Myometrial cell (primary cell): Measurements from ENCODE around the genes MRPS34, HS3ST6 and TRAF7.

DNA sequence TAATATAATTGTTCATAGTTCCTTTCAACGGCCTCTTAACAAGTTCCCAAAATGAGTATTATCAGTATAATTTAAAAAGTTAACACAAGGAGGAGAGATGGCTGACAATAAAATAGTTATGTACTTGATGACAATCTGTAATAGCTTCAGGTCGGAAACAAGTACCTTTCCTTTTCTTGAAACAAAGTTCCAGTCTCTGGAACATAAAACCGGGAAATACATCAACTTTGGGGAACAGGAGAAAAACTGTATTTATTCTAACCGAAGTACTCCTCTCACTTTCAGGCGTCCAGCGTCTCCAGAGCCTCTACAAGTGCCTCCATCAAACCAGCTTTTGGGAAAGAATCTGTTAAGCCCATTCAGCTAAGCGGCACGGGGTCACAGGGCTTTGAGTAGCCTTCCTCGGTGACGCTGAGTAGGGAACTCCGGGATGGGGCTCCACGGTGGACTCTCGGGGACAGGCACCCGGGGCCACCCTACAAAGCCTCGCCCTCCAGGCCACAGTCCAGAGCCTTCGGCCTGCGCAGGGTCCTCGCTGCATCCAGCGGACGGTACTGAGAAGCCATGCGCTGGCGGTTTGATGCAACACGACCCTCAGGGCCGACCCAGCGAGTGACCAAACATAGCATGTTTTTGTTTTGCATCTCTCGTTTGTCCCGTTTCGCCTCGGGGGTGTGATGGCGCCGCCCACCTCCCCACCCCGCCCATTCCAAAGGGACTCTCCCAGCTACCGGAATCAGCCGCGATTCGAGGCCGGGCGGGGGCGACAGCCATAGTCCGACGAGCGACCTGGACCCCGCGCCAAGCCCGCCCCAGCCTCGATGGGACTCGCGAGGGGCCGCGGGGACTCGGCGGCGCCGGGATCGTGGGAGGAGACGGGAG is 1.9 kb downstream of the IFT140 start:
- RAMPAGE, long total RNA: no peak

- RAMPAGE, long total RNA: start-site peak on the minus strand at chr16:1610686-1610720, 47 and 63 reads in 2 replicates
These were observed 1.0 kb downstream of the IFT140 start for GRCh38 chr16:1610568-1611492.

DNA sequence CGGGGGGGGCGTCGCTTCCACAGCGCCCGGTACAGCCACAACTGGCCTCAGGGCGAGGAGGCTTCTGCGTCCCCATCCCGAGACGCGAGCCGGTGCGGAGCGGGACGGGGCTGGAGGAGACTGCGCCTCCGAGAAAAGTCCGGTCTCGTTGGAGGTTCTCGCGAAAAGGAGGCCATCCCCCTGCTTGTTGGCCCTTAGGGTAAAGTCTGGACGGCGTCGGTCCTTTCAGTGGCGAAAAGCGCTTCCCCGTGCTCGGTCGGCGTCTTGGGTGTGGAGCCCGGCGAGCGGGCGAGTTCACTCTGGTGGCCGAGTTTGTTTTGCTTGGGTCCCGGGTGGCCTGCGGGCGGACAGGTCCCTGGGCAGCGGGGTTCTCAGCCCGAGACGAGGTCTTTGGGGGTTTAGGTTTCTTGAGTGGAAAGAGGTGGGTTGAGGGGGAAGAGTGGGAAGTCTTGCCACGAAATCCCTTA is 606 bp downstream of the CRAMP1 start:
- RAMPAGE, long total RNA: no peak

GRCh38 chr16:1658611-1659347 is 19.3 kb upstream of the JPT2 start:
- RAMPAGE, long total RNA: no peak

DNA sequence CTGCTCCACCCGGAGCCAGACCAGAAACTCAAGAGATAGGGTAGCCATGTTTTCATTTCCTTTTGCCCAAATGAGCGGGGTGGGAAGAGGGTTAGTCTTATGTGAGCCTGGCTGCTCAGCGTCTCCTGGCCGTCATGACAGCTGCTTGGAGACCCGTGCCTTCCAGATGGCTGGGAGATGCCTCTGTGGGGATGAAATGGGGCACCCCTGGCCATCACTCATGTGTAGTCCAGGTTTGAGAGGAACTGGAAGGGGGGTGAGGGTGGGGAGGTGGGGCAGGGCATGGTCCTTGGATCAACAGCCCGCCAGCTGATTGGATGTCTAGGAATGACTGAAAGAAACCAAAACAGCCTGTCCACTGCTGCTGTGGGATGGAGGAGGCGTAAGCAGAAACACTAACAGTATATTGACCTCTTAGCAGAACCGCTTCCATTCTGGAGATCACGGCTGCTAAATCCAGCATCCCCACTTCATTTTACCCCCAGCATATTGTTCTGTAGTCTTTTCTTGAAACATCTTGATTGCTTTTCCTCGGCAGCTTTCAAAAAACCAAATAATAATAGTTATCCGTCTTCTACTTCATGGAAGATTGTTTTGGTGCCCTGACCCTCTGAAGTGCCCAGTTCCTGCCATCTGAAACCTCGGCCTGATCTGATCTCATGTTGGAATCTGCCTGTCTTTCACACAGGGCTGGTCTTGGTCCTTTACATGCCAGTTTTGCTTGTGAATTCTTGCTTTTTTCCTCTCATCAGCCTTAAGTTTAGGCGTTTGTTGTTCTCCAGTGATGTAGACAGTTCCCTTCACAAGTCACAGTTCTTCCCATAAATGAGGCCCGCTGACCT is 6.8 kb upstream of the MAPK8IP3 start:
- RAMPAGE, long total RNA: no peak

DNA sequence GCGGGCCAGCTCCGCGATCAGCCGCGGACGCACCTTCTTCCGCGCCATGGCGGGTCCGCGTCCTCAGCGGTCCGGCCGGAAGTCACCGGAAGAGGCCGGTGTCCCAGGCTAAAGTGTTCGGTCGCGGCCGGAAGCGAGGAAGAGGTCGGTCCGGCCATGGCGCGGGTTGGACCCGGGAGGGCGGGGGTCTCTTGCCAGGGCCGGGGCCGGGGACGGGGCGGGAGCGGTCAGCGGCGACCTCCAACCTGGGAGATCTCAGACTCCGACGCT is at the start of gene MRPS34:
TSS of gene MRPS34 (minus strand) at position 63 of the 270 bp plus-strand sequence.
- RAMPAGE, long total RNA: no peak

- RAMPAGE, long total RNA: no peak
These were observed 12.3 kb upstream of the MEIOB start for GRCh38 chr16:1884102-1884848.

DNA sequence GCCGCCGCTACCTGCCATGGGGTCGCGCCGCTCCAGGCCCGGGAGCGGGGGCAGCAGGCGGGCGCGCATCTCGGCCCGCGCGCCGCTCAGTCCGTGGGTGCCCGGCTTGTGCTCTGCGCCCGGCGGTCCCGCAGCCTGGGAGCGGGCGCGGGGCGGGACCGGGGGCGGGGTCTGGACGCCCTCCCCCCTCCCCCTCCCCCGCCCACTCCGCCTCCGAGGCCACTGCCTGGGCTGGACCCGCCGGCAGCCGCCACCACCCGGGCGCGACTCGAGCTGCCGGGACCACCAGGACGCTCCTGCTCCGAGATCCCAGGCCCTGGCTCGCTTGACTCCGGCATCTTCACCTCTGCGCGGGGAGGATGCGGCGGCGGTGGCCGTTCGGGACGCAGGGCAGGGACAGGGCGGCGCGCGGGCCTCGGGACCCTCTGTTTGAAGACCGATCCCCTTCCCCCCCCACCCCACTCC is at the start of gene HS3ST6:
TSS of gene HS3ST6 (minus strand) at position 110 of the 465 bp plus-strand sequence.
- RAMPAGE, long total RNA: no peak

GRCh38 chr16:1963577-1963771 is 1.2 kb downstream of the RPS2 start:
- RAMPAGE, long total RNA: no peak

GRCh38 chr16:1985220-1985955 is 1.4 kb downstream of the GFER start:
- RAMPAGE, long total RNA: no peak

GRCh38 chr16:2007887-2008580 is 11.6 kb upstream of the NPW start:
- RAMPAGE, long total RNA: no peak

DNA sequence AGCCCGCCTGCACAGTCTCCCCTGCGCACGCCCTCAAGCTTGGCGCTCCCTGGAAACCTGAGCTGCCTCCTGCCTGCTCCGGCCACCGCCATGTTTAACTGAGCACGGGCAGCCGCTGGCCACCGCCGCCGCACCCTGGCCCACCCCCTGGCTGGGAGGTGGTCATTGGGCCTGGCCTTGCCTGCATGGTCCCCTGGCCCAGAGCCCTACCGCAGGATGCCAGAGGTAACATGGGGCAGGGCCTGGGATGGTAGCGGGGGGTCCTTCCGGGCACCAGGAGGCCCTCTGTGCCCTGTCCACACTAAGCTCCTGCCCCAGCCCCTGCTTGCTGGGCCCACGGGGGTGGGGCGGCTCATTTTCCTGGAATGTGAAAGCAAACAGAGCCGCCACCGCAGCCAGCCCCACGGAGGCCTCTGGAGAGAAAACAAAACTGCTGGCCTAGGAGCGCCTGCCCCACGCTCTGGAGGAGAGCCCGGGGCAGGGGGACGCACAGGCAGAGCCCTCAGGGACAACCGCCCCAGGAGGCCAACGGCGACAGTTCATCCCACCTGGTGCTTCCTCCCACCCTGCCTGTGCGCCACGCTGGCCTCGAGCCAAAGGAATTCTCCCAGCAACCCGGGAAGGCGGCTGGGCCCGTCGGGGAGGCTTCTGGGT is 8.9 kb downstream of the NHERF2 start:
- RAMPAGE, long total RNA: no peak

GRCh38 chr16:2036123-2036679 is 9.5 kb downstream of the NHERF2 start:
- RAMPAGE, long total RNA: no peak

- RAMPAGE, long total RNA: no peak
These were observed 5.6 kb downstream of the NTHL1 start for GRCh38 chr16:2041907-2042485.

DNA sequence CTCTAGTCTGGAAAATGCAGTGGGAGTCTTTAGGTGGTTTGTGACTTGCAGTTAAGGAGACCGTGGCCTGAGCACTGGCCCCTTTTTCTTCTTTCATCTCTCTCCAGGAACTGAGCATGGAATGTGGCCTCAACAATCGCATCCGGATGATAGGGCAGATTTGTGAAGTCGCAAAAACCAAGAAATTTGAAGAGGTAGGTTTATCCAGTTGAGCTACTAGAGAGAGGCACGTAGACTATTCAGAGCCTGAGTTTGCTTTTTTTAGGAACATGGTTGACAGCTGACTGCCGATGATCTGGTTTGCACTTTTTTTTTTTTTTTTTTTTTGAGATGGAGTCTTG is 2.5 kb downstream of the TSC2 start:
- RAMPAGE, long total RNA: no peak

GRCh38 chr16:2091996-2092760 is 43.5 kb downstream of the PKD1 start:
- RAMPAGE, long total RNA: no peak

DNA sequence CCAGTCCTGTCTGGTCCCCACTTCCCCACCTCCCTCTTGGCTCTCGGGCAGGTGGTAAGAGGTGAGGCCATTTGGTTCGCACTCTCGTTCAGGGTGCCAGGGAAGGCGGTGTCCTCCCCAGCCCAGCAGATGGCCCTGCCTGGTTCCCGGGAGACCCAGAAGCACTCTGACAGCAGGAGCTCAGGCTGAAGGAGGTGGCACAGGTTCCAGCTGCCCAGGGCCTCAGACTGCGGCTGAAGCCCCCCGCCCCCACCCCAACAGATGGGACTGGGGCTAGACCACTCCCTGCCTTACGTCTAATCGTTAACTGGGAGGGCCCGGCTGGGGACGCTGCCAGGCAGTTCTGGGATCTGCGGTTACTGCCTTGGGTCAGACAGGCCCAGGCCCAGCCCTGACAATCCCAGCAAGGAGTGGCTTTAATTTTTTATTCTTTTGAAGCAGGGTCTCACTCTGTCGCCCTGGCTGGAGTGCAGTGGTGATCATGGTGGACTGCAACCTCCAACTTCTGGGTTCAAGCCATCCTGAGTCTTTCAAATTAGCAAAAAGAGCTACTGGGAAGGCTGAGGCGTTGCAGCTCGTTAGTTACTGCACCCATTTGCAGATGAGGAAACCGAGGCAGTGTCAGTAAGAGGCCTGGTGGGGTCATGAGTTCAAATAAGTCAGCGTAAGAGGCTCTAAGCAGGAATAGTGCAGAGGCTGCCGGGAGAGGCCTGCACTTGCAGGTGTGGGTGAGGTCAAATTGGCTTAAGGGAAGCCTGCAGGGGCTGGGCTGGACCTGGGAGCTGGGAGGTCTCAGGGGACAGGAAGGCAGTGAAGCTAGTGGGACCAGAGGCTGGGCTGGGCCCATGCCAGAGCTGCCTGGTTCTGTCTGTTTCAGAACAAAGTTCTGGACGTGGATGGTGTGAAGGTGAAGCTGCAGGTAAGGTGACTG is 2.5 kb downstream of the RAB26 start:
- RAMPAGE, long total RNA: no peak

- RAMPAGE, long total RNA: no peak
These were observed 1.9 kb upstream of the TRAF7 start for GRCh38 chr16:2153704-2154045.

GRCh38 chr16:2155562-2156477 is at the start of gene TRAF7:
Gene TRAF7, plus strand, starts transcription at chr16:2155782.
- RAMPAGE, long total RNA: start-site peak on the plus strand at chr16:2155779-2155807, 416 and 739 reads in 2 replicates

GRCh38 chr16:2179755-2180243 is 16.6 kb downstream of the CASKIN1 start:
- RAMPAGE, long total RNA: no peak